ENCODE results near the genes VMA21, GABRE, NSDHL, PNMA6F, ZNF275 and TREX2.

DNA sequence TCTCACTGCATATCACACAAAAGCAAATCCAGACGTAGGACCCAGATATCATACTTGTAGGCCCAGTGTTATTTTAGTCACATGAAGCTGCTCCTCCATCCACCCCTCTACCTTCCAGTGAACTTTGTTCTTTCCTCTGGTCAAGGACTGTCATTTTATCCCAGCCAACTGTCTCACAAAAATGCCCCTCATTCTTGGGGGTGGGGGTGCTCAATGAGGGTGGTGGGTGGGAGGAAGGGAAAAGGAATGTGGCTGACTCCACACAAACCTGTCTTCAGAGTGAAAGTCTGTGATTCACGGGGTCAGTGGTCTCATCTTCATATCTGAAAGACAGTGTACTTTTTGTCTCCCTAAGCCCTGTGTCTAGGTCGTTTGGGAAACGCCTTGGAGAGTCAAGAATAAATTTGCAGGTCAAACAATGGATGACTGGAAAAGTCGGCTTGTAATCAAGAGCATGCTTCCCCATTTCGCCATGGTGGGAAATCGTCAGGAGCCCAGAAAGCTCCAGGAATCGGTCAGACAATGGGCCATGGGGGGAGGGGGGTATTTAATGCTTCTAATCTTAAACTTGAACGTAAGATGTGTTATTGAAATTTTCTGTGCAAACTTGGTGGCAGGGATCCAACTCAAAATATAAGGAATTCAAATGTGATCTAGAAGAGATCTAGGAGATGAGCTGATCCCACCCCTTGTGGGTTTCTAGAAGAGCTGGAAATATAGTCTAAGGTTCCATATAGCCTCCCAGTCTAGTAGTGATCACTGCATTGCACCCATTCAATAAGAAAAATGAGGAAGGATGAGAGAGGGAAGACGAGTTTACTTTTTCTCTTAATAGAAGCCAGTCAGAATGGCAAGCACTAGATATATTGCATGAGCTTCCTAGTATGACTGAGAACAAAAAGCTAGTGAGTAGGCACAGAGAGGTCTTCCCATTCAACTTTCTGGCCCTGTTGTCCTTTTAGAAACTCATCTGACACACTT lies 82.3 kb downstream of the MAMLD1 start:
- PRO-cap, result no peak

GRCh38 chrX:150703823-150704660 lies 10.8 kb downstream of the MTMR1 start:
- PRO-cap, result no peak

DNA sequence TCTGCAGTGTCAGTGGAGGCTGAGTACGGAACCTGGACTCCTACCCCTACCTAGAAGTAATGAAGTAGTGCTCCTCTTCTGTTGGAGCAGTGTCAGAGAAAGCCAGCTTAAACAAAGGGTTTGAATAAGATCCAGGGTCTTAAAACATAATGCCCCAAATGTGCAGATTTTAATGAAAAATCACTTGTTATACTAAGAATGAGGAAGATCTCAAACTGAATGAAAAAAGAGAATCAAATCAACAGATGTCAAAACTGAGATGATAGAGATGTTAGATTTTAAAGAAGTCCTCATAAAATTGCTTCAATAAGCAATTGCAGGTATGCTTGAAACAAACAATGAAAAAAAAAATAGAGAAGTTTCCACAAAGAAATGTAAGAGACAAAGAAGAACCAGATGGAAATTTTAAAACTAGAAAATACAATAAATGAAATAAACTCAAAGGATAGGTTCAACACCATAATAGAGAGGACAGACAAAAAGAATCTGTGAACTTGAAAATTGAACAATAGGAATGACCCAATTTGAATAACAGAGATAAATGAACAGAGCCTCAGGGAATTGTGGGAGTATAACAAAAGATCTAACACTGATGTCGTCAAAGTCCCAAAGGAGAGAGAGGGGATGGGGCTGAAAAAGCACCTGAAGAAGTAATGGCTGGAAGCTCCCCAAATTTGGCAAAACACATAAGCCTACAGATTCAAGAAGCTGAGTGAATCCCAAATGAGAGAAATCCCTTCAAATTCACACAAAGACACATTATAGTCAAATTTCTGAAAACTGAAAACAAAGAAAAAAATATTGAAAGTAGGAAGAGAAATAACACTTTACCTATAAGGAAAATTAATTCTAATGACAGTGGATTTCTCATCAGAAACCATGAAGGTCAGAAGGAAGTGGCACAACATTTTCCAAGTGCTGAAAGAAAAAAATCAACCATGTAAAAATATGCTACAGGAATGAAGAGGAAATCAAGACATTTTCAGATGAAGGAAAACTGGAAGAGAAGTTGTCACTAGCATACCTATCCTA lies 11.8 kb downstream of the MTMR1 start:
- PRO-cap, result no peak

- PRO-cap, result no peak
These were observed 71.8 kb downstream of the MTMR1 start for GRCh38 chrX:150765016-150765463.

DNA sequence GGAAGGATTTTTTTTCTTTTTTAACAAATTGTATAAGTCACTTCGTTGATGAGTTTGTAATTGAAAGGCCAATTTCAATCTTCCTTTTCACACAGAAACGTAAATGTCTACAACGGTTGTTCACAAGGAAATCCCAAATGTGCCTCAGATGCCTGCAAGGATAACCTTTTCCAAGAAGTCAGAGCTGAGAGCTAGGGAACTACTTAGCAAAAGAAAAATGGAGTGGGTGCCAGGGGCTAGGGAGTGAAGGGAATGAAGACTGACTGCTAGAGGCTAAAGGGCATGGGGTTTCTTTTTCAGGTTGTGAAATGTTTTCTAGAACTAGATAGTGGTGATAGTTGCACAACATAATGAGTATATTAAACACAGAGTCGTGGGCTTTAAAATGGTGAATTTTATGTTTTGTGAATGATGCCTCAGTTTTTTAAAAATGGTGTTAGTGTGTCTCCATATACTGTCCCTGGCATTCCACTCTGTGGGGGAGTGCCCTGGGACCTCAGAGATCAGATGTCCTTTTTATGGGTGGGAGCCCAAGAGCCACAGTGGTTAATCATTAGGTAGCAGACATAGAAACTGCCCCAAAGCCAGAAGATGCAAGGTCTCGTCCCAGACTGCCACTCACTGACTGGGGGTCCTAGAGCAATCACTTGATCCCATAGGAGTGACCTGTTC lies 53.3 kb downstream of the CD99L2 start:
- PRO-cap, result no peak

GRCh38 chrX:150902066-150902360 lies 3.5 kb upstream of the CD99L2 start:
- PRO-cap, result no peak

- PRO-cap, result unidirectional peak, minus-strand start at chrX:151397064; unidirectional peak, minus-strand start at chrX:151397133
These were observed at the start of gene VMA21 for GRCh38 chrX:151396130-151397400. TSS of gene VMA21 (plus strand) at chrX:151397206.

- PRO-cap, result no peak
These were observed 6.5 kb downstream of the FATE1 start for GRCh38 chrX:151722346-151722780.

- PRO-cap, result no peak
These were observed 1.3 kb downstream of the GABRE start for GRCh38 chrX:151972968-151973806.

- PRO-cap, result bidirectional peak, plus-strand start at chrX:151974798, minus-strand start at chrX:151974676
These were observed at the start of gene GABRE for GRCh38 chrX:151973907-151975098. TSS of gene GABRE (minus strand) at chrX:151974676.

DNA sequence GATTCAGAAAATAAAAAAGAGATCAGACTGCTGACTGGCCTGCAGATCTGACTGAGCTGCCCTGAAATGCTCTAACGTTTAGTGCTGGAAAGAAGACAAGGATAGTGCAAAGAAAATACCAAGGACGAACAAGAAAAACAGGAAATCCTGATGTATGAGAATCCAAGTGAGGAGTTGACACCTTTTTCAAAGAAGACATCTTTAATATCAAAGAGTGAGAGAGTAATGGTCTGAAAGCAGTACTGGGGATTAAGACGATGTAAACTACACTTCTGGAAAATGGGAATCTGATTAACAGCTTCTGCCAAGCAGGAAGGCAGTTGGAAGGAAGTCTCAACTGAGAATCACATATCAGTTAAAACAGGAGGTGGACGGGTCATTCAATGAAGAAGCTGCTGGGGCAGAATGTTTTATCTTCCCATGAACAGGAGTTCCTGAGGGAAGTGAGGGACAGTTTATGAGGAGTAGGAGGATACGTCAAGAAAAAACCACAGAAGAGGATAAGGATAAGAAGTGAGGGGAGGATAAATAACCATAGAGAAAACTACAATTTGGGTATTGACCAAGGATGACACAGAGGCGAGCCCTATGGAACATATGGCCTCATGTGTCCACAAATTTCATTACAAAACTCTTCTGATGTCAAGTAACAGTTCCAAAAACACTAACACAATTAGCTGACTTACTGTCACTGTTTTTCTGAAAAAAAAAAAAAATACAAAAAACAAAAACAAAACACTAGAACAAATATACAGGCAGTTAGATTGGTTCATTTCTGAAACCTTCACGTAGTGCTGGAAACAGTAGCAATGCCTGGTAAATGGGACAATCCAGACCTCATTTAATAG lies 38.7 kb upstream of the MAGEA10 start:
- PRO-cap, result no peak

- PRO-cap, result bidirectional peak, plus-strand start at chrX:152831045, minus-strand start at chrX:152830724
These were observed at the start of gene NSDHL for GRCh38 chrX:152830413-152831497. TSS of gene NSDHL (plus strand) at chrX:152831063.

- PRO-cap, result no peak
These were observed 758 bp downstream of the NSDHL start for GRCh38 chrX:152831637-152832005.

DNA sequence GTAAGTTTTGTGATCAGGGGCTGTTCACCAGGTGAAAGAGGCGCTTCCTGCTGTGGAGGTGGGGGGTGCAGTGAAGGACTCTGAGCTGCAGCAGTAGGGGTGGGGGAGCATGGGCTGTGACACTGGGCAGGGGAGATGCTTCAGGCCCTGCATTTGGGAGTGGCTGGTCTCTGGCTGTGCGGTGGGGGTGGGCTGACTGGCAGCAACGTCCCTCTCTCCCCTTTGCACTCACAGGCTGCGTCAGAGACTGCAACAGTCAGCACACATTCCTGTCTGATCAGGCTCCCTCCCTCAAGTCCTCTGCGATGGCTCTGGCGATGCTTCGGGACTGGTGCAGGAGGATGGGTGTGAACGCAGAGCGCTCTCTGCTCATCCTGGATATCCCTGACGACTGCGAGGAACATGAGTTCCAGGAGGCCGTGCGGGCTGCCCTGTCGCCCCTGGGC lies 27.8 kb upstream of the PNMA3 start:
- PRO-cap, result no peak

GRCh38 chrX:153056629-153056775 lies 232 bp downstream of the PNMA3 start:
- PRO-cap, result no peak

GRCh38 chrX:153226297-153226536 lies 39.7 kb upstream of the PWWP4 start:
- PRO-cap, result no peak

DNA sequence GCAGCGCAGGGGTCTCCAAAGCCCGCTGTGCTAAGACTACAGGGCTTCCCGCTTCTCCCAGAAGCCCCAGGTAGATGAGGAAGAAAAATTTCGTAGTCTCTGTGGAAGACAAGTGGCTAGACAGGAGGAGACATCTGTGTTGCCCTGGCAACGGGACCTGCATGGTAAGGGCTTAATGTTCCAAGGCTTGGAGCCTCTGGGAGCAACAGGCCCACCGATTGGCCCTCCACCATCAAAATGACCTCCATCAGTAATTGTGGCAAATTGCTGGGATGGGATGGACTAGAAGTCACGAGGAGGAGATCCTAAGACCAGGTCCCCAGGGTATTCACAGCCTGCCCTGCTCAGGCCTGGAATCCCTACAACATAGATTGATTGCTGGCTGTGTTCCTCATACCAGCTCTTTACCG lies at the start of gene PNMA6F:
Gene PNMA6F (minus strand): TSS at position 79 of the 410 bp plus-strand sequence.
- PRO-cap, result no peak

DNA sequence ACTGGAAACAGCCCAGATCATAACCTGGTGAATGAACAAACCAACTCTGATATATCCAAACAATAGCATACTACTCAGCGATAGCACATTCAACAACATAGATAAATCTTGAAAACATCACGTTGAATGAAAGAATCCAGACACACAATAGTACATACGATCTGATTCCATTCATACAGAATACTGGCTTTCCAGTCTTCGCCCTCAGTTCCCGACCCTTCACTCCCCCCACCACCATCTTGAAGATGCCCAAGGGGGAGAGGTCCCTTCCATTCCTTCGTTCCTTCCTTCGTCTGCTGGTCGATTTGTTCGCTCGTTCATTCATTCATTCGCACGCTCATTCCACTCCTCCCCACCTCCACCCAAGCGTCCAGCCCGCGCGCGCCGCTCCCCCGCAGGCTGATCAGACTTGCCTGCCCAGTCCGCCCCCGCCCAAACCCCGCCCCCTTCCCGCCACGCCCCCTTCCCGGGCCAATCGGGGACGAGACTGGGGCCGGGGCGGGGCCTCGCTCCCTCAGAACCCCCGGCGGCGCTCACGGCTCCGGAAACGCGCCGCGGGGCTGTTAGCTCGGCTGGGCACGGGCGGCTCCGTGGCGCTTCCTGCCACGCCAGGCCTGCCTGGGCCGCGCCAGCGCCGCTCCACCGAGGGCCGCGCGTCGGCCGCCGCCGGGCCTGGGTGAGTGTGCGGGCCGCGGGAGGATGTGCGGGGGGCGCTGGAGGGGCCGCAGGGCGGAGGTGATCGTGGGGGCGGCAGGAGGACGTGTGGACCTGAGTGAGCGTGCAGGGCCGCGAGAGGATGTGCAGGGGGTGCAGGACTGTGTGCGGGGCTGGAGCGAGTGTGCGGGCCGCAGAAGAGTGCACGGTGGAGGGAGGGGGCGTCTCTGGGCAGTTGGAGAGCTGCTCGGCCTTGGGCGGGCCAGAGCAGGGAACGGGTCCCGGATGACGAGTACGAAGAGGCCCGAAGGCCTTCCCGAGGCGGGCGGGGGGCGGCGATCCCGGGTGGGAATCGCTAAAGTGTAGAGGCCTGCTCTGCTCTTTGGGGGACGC lies at the start of gene ZNF275:
Gene ZNF275 (plus strand): TSS at position 544 of the 1,047 bp plus-strand sequence.
- PRO-cap, result bidirectional peak, plus-strand start at position 544 of the sequence, minus-strand start at position 411 of the sequence

DNA sequence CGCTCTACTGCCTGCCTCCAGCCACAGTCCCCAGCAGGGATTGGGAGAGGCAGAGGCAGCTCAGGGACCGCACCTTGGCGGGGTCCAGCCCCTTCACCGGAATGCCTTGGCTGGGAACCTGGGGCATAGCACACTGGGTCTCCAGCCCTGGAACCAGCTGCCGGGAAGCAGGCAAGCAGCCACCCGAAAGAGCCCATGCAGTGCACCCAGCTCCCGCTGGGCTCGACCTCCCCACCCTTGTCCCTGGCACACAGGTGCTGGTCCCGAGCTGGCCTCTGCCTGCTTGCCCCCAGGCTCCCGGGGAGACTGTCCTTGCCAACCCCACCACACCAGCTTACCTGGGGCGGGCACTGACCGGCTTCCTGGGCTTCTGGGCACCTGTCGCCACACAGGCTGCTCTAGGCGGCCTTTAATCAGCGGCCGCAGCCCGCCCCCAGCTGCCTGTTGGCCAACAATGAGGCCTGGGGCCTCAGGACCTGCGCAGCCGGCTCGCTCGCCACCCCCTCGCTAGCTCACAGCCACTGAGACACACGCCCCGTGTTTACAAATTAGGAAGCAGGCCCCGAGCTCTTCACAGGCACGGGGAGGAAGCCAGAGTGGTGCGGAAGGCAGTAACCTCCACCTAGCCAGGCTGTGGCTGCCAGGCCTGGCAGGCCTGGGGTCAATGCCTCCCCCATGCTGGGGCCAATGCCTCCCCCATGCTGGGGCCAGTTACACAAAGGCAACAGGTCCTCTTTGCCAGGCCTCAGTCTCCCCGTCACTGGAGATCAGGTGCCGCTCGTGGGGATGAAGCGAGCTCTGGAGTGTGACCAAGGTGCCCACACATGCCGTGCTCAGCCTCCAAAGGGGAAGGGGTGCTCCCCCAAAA lies at the start of gene TREX2:
Gene TREX2 (minus strand): TSS at position 386 of the 868 bp plus-strand sequence.
- PRO-cap, result no peak

GRCh38 chrX:153624131-153624830 lies 22.7 kb upstream of the DUSP9 start:
- PRO-cap, result no peak

Data from parotid gland (tissue), 1 donor.